ENCODE data around the genes CCDC93 and GLI2.

- PRO-cap, 2 experiments: no peak in any of the 2 experiments
Measured at GRCh38 chr2:117942798-117943419, 71.0 kb downstream of the CCDC93 start.

DNA sequence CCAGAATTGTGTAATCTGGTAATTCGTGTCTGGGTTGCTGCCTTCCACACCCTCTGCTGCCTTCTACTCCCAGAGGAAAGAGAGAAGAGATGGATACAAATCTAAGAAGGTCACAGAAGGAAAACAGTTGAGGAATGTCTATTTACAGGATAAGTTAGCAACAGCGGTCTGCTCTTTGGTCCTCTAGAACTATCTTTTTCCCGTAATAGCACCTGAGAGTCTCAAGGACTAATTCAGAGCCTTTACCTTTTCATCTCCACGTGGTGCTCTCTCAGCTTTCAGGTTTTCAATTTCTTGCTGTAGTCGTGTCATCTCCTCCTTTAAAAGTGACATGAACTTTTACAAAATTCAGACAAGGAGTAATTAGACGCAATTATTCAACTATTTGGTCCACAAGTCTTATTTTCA, 67.3 kb downstream of the CCDC93 start:
- PRO-cap, 2 experiments: no peak in any of the 2 experiments

GRCh38 chr2:118013725-118014346, at the start of gene CCDC93:
TSS of gene CCDC93 (minus strand) at chr2:118014070.
- PRO-cap, 2 experiments: peak in 2 of 2 experiments; most common plus-strand start chr2:118014217 (in 2); most common minus-strand start chr2:118014070 (in 2)

DNA sequence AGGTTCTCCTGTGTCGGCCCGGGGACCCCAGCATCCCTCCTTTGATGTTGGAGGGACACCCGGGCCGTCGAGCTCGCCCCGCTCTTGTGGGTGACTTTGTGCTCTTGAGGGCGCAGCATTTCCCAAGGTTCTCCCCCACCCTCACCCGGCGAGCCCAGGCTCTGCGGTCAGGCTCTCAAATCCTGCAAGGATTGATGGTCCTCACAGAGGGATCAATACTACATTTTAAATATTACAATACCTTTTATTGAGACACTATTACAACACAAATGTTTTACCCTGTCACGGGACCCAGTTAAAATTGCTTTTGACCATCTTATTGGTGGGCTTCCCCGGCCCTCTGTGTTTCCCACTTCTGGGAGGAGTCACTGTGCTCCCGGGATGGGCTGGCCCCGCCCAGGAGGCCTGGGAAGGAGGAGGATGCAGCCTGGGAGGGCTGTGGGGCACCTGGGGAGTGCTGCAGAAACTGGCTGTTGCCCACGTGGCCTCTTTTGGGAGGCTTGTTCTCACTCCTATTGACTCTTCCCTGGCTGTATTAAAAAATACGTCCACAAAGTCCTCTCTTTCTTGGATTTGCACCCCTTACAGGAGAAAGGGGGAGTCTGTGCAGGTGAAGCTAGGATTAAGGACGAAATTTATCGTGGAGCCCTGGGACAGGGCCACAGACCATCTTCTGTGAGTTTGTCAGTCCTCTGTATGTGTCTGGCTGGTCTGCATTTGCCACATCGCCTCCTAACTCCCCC, 222.7 kb downstream of the INSIG2 start:
- PRO-cap, 2 experiments: no peak in any of the 2 experiments

DNA sequence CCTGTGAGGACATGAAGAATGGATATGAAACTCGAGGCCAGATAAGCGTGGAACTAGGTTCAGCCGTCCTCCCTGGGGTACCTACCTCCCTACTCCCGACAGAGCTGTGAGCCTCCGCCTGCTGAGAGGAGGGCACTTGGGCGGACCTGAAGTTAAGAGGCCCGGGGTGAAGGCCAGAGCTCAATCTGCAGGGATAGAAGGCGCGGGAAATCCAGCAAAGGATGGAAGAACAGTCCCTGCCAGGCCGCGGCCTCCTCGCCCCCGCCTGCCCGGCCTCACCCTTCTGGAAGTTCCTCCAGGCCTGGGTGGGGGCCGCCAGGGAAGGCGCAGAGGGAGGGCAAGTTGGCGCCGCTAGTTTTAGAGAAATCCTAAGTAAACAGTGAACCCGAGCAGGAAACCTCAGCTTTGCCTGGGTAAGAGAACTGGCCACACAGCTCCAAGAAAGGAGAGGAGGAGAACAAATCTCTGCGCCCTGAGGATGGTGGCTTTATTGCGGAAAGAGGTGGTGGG, 13.0 kb downstream of the EN1 start:
- PRO-cap, 2 experiments: no peak in any of the 2 experiments

DNA sequence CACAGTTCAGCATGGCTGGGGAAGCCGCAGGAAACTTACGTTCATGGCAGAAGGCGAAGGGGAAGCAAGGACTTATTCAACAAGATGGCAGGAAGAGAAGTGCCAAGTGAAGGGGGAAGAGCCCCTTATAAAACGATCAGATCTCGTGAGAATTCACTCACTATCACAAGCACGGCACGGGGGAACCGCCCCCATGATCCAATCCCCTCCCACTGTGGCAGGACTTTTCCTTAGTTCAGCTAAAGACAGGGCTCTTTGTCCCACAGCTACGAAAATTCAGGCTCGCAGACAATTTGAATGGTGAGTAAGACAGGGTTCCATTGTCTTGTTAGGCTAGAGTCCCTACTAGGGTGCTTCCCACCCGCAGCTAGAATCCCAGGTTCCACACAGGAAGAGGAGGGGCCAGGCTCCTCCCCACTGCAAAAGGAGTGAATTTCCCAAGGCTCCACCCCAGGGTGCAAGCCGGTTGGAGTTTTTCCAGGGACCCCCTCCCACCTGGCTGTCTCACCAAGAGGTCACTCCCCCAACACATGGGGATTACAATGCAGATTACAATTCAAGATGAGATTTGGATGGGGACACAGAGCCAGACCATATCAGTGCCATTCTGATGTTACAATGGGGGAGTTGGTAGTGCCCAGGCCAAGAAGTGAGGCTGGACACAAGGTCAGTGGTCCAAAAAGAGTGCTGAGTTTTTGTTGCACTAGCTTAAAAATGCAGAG, 20.3 kb downstream of the TMEM177 start:
- PRO-cap, 2 experiments: no peak in any of the 2 experiments

GRCh38 chr2:119734258-119734844, 25.4 kb upstream of the PTPN4 start:
- PRO-cap, 2 experiments: no peak in any of the 2 experiments

- PRO-cap, 2 experiments: no peak in any of the 2 experiments
Measured at GRCh38 chr2:120524925-120525552, 179.1 kb downstream of the INHBB start.

- PRO-cap, 2 experiments: no peak in any of the 2 experiments
Measured at GRCh38 chr2:120540038-120540956, 194.4 kb downstream of the INHBB start.

DNA sequence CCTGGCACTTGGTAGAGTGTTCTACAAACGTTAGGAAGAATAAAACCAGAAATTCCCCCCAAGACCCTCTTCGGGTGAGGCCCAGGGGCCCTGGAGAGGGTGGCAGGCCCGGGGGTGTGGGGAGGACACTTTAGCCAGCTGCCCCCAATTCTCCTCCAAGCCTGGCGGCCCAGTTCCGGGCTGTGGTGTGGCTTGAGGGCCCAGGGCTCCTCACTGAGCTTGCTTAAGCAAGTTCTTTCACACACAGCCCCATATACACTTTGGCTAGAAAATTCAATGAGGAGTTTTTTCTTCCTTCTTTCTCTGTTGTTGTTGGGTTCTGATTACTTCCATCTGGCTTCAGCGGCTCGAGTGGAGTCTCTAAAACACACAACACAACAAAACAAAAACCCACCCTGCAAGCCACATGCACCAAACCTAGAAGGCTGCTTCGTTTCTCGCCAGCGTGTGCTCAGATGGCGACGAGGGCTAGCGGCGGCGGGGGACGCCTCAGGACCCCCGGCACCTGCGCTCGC, 760 bp upstream of the GLI2 start:
- PRO-cap, 2 experiments: no peak in any of the 2 experiments

- PRO-cap, 2 experiments: no peak in any of the 2 experiments
Measured at GRCh38 chr2:120735366-120736411, at the start of gene GLI2. TSS of gene GLI2 (plus strand) at chr2:120735868.

DNA sequence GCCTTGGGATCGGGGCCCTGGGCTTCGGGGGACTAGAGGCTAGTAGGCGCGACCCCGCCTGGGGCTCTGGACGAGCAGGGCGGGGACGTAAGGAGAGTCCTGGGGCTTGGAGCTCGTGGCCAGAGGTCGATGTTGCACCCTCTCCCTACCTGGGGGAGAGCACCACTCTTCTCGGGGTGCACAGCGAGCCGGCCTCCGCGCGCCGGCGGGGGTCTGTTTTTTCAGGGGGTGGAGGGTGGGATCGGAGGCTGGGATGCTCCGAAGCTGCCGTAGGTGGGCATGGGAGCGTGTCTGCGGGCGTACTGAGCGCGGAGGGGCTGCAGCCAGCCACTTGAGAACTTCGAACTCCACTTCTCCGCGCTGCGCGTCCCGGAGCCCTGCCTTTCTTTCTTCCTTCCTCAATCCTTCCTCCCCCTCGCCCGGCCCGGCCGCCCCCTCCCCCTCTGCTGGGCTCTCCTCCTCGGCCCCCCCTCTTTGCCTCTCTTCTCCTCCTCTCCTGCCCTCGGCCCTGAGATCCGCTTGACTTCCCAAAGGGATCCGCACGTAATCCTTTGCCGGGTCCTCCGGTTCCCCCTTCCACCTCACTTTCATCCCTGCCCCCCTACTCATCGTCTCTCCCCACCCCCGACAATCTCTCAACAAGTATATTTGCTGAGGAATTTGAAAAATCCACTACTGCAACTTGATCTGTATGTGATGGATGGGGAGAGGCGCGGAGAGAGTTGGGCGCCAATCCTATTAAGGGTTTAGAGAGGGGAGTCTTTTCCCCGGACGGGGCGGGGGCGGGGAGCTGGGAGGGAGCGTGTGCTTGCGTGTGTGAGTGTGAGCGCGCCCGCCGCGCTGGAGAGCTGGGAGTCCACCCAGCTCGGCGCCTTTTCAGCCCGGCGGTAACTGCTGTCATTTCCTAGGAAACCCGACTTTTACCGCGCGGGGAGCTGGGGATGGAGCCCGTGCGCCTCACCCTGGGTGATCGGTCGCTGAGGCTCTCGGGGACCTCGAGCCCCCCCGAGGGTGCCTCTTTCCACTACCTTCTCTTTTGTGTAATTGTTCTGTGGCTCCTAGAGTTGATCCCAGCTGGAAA, 1.1 kb downstream of the GLI2 start:
- PRO-cap, 2 experiments: no peak in any of the 2 experiments

GRCh38 chr2:120738706-120739036, 3.0 kb downstream of the GLI2 start:
- PRO-cap, 2 experiments: no peak in any of the 2 experiments

DNA sequence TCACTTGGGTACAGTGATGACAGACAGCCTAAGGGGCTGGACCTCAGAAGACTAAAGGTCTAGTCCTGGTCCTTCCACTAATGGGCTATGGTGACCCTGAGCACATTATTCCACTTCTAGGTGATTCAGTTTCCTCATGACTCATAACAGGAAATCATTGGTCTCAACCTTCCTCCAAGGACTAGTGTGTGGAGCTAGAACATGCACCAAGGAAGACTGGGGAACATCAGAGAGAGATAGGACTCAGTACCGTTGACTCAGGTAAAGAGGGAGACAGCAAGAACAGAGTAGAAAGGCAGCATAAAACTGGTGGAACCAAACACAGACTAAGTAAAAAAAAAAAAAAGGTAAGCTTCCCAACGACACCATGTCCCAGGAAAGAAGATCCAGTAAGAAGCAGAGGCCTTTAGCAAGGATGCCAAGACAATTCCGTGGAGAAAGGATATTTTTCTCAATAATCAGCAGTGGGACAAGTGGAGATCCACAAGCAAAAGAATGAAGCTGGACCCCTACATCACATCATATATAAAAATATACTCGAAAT, 63.9 kb downstream of the TFCP2L1 start:
- PRO-cap, 2 experiments: no peak in any of the 2 experiments

- PRO-cap, 2 experiments: no peak in any of the 2 experiments
Measured at GRCh38 chr2:121335804-121336288, 50.8 kb upstream of the TFCP2L1 start.

DNA sequence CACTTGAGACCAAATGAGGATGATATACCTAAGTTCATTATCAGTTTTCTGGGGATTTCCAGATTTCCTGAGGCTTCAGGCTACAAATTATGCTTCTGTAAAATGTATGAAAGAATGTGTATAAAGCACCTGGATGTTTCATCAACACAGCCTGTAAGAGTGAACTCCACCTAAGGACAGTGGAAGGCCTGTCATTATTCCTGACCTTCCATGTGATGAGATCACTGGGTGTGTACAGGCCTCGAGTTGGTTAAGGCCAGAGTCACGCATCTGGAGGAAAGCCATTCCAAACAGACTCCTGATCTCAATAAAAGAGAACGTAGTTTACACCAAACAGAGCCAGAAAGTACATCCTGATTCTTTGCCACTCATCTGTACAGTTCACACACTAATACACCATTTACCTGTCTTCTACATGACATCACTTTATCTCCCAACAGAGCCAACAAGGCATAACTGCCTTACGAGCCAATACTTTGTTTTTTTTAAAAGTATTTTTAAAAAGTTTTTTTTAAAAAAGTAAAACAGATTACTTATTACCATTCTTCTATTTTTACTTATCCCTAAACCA, 78.7 kb upstream of the TFCP2L1 start:
- PRO-cap, 2 experiments: no peak in any of the 2 experiments

GRCh38 chr2:121367523-121367969, 82.5 kb upstream of the TFCP2L1 start:
- PRO-cap, 2 experiments: no peak in any of the 2 experiments

DNA sequence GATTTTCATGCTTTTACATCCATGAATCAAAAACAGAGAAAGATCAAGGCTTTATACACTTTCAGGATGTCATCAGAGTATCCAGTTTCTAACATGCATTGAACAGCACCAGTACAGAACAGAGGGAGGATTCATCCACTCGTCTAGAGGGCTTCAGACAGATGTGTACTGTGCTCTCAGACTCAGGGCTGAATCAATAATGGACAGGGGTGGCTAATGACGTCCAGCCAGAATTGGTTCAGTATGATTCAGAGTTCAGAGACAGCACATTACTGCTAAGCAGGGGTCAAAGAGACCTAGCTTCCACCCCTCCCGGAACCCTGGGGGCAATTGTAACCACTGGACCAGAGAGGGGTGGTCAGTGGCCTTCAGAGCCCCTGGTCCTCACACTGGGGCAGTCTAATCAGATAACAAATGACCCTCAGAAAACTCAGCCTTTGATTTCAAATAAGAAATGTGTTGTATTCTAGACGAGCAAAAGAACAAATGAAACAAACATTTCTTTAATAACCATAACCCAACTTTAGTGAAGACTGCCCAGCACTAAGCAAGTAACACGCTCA, 81.2 kb downstream of the CLASP1 start:
- PRO-cap, 2 experiments: no peak in any of the 2 experiments

DNA sequence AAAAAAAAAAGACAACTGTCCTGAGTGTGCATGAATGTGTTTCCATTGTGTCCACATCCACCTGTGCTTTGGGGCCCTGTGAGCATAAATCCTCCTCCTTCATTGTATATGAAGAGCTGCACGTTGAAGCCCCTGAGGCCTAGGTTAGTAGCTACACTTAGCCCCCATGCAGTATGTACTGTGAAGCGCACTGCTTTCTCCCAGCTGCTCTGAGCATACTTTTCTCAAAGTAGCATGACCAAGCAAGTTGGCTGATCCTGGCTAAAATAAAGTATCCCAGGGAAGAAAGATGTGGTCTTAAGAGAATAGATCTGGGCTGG, 62.7 kb downstream of the CLASP1 start:
- PRO-cap, 2 experiments: no peak in any of the 2 experiments

DNA sequence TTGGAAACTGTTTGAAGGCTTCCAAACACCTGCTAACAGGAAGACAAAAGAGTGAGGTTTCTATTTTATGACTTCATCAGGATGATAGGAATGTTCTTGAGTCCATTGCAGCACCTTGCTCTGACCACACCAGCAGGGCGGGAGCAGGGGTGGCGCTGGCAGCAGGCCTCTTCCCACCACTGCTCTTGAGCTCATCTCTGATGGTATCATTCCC, 28.9 kb downstream of the NIFK start:
- PRO-cap, 2 experiments: peak in 1 of 2 experiments; most common minus-strand start position 117 of the sequence (in 1)

All from Colon Carcinoma Metastatic in the Brain (tissue), 2 donors.